A172 (cell line): ENCODE measurements around a stretch of chr14.

DNA sequence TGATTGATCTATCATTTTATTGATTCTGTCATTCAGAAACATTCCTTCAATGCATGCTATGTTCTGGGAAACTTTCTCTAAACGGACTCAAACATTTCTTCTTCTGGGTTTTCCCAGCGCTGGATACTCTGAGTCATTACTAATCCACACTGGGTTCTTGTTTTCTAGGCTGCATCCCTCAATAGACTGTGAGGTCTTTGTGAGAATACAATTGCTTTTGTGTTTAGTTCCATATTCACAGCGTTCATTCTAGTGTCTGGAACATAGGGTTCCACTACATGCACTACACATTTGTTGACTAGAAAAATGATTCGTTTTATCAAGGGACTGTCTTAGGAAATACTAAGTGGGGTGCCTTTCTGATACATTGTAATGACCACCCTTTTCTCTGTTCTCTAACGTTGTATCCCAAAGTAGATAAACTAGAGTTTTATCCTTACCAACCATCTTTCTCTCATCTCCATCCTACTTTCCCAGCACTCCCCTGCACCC, 878.7 kb downstream of the DIO2 start:
- RAMPAGE, long total RNA: no peak

- RAMPAGE, long total RNA: no peak
Observed at GRCh38 chr14:80905922-80906295, 35.6 kb downstream of the CEP128 start.

GRCh38 chr14:80956832-80957696, 1.6 kb downstream of the TSHR start:
- RAMPAGE, long total RNA: no peak

GRCh38 chr14:81311040-81311576, 89.0 kb downstream of the STON2 start:
- RAMPAGE, long total RNA: no peak

- RAMPAGE, long total RNA: no peak
Observed at GRCh38 chr14:81384531-81385372, 15.4 kb downstream of the STON2 start.

- RAMPAGE, long total RNA: no peak
Observed at GRCh38 chr14:81400873-81401319, 772 bp upstream of the STON2 start.

DNA sequence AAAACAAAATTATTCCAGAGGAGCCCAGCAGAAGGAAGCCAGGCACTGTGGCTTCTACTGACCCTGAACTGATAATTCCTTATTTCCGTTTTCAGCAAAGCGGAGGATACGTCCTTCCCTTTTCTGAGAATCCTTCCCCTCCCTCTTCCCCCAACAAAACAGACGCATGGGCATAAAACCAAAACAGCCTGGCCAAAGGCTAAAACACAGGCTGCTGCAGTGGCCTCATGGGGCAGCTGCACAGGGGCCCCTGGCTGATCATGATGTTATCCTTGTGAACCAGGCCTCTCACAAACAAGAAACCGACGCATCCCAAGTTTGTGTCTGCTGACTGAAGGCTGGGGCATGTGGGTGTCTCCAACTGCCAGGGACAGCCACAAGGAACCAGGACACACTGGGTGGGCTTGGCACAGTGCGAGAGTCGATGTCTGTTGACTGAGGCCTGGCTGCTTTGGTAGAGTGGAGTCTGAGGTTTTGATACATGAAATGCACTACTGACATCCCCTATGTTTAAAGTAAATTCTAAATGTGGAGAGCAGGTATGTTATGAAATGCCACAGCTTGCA, 23.4 kb upstream of the STON2 start:
- RAMPAGE, long total RNA: no peak

DNA sequence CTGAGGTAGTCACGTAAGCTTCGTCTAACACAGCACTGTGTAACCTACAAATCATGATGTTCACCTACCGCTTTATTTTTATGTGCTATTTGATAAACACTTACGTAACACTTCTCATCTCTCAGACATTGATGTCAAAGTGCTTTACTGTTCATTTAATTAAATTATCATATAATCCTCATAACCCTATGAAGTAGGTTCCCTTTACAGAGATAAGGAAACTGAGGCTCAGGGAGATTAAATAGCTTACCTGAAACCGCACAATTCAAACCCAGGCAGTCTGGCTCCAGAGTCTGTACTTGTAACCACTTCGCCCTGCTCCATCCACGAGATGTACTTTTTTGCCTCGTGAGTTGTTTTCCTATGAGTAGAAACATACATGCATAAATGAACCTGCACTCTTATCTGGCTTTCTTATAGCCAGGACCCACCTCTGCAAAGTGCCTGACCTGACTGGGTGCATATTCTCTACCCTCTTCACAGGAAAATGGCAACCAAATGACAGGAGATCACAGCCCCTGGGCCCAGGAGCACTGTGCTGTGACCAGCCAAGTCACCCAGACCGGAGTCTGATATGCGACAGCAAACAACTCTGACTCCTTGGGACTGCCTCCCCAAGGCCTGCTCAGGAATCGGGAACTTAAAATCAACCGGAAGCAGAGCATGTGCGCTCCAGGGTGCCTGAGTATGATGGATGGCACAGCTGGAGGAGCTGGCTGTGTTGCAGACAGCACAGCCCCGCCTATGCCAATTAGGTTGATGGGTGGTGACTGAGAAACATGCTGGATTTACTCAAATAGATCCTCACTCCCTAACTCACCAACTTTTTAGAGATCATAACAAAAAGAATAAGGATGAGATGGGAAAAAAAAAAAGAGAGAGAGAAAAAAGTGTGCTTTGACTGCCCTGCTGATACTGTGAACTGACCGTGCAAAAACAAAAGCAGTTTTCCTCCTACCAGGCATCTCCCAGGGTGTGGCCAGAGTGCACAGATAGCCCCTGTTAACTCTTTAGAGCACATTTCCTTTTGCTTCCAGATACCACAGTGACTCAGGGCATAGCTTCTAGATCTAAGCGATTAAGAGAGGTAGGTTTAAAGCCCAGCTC, 27.1 kb upstream of the STON2 start:
- RAMPAGE, long total RNA: no peak

DNA sequence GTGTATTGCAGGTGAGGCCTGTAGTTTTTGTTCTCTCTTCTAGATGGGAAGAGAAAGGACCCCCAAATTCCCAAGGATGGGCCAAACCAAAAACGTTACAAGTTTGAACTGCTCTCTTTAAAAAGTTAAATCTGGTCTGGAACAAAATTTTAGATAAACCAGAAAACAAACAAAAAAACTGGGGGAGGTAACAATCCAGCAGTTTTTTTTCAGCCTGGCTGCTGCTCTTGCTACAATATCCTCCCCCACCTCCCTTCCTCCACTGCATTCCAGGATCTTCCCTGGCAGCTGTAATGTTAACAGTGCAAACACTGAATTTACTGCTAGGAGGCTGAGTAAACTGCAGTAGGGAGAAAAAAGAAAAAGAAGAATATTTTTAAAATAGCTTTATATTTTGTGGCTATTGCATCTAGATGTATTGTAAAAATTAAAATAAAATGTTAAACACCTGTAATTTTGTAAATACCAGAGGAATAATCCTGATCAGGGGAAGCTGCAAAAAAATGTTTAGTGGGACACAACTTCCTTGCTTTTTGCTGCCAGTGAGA, 16.3 kb downstream of the SEL1L start:
- RAMPAGE, long total RNA: no peak

DNA sequence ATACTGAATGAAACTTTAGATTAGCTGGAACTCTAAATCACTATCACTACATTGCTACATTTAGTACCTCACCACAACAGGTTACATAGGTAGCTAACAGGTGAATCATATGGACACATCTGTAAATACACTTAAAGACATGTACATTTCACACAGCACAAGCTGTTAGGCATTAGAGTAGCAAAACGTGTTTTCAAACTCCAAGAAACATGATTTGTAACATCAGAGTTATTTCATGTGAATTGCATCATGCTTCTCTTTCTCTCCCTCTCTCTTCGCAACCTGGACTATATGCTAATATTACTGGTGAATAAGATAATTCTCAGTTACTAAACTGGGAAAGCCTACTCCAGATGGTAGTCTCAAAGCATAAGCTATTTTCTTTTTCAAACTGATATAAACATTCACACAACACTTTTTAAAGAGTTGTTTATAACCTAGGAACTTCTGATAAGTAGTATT, 4.2 kb downstream of the SEL1L start:
- RAMPAGE, long total RNA: no peak

DNA sequence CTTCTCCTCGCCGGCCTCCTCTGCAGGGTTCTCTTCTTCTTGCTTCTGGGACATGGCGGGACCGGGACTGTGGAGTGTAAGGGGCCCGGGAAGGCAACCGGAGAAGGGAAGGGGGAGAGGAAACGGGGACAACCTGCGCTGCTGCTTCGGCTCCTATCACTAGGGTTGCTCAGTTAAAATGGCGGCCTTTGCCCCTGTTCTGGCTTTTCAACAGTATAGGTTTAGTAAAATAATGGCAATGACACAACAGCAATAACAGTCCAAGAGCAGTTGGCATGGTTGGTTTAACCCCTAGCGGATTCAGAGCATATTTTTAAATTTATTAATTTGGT, 1159.3 kb upstream of the SEL1L start:
- RAMPAGE, long total RNA: no peak

DNA sequence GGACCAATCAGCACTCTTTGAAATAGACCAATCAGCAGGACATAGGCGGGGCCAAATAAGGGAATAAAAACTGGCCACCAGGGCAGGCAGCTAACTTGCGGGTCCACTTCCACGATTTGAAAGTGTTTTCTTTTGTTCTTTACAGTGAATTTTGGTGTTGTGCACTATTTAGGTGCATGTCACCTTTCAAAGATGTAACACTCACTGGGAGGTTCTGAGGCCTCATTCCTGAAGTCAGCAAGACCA, 1973.4 kb upstream of the FLRT2 start:
- RAMPAGE, long total RNA: no peak

DNA sequence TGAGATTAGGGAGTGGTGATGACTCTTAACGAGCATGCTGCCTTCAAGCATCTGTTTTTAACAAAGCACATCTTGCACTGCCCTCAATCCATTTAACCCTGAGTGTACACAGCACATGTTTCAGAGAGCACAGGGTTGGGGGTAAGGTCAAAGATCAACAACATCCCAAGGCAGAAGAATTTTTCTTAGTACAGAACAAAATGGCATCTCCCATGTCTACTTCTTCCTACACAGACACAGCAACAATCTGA, 1431.0 kb upstream of the FLRT2 start:
- RAMPAGE, long total RNA: no peak

- RAMPAGE, long total RNA: no peak
Observed at GRCh38 chr14:85534425-85535302, 4.7 kb downstream of the FLRT2 start.

DNA sequence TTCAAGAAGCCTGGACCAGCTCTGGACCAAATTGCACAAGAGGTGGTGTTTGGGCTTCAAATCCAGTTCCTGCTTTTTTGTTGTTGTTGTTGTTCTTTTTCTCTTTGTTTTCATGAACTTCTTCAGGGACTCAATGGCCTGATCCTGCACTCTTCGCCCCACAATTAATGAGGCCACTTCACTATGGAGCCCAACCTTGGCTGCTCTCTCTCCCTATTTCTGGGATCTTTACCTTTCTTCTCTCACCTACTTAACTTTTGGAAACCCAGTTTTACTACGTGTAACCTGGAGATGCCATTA, 38.5 kb downstream of the FLRT2 start:
- RAMPAGE, long total RNA: no peak

DNA sequence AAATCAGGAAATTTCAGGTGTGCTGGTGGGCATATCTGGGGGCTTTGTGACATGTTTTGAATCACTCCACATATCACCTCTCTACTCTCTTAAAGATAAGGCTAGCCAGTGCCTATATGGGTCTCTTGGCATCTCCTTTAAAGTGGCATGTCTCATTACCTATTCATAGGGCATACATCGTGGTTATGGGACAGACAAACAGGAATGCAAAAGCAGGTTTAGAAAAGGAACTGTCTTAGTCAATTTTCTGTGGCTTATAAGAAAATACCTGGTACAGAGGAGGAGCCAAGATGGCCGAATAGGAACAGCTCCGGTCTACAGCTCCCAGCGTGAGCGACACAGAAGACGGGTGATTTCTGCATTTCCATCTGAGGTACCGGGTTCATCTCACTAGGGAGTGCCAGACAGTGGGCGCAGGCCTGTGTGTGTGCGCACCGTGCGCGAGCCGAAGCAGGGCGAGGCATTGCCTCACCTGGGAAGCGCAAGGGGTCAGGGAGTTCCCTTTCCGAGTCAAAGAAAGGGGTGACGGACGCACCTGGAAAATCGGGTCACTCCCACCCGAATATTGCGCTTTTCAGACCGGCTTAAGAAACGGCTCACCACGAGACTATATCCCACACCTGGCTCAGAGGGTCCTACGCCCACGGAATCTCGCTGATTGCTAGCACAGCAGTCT, 355.5 kb downstream of the FLRT2 start:
- RAMPAGE, long total RNA: no peak

GRCh38 chr14:87307186-87307505, 685.8 kb downstream of the GALC start:
- RAMPAGE, long total RNA: no peak

- RAMPAGE, long total RNA: no peak
Observed at GRCh38 chr14:88550666-88550922, 4.2 kb downstream of the PTPN21 start.

GRCh38 chr14:89012960-89013480, 188.6 kb downstream of the TTC8 start:
- RAMPAGE, long total RNA: no peak

GRCh38 chr14:89160883-89161241, 256.2 kb downstream of the FOXN3 start:
- RAMPAGE, long total RNA: no peak